HT-29 (cell line): Measurements from ENCODE around the gene NFKBIZ.

GRCh38 chr3:101612947-101613280 is 38.9 kb downstream of the PCNP start:
- RAMPAGE, long total RNA, result no peak

- RAMPAGE, long total RNA, result no peak
These were observed 16.6 kb upstream of the RPL24 start for GRCh38 chr3:101703112-101703613.

DNA sequence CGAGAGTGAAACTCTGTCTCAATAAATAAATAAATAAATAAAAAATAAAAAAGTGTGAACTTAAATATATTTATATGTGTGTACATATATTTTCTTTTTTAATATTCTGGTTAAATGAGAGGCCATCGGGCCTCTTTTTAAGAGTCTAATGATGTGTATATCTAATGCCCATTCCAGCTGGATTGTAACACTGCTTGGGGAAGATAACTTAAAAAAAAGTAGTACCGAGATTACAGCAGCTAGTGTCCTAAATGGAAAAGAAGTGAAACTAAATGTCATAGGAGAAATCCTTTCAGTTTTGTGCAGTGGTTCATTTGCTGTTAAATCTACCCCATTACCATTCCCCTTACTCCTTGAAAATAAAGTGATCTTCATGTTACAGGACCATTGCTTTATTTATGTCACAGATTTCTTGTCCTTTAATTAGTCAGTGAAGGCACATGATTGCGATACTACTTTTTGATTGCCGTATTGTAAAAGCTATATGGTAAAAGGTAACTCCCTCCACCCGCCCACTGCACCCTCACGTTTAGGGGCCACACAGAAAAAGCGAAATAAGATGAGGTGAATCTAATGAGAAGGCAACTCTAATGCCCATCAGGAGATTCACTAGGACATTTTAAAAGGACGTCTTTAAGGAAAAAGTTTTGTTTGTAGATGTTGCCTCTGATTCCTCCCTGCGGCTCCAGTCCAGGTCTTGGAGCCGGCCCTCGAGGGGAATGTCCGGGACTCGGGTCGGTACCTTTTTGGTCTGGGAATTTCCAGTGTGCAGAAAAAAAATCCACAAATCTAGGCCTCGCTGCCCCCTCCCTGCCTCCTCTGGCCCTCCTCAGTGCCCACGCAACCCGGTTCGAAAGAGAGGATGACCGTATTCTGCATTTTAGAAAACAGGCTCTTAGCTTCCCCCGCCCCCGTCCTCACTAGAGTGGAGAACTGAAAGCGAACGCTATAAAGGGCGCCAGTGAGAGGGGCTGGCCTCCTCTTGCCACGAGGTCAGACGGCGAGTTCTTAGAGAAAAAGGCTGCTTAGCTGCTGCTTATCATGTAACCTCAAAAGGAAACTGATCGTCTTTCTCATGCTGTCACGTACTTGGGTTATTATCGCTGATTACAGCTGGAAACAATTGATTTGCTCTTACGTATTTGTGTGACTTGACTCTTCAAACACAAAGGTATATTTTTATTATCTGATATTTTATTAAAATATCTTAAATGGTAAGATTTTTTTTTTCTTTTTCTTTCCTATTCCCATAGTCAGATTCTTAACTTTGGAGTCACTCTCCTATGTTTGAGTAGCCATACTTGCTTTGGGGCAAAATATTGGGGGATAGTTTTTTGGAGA is 21.8 kb upstream of the NFKBIZ start:
- RAMPAGE, long total RNA, result no peak

DNA sequence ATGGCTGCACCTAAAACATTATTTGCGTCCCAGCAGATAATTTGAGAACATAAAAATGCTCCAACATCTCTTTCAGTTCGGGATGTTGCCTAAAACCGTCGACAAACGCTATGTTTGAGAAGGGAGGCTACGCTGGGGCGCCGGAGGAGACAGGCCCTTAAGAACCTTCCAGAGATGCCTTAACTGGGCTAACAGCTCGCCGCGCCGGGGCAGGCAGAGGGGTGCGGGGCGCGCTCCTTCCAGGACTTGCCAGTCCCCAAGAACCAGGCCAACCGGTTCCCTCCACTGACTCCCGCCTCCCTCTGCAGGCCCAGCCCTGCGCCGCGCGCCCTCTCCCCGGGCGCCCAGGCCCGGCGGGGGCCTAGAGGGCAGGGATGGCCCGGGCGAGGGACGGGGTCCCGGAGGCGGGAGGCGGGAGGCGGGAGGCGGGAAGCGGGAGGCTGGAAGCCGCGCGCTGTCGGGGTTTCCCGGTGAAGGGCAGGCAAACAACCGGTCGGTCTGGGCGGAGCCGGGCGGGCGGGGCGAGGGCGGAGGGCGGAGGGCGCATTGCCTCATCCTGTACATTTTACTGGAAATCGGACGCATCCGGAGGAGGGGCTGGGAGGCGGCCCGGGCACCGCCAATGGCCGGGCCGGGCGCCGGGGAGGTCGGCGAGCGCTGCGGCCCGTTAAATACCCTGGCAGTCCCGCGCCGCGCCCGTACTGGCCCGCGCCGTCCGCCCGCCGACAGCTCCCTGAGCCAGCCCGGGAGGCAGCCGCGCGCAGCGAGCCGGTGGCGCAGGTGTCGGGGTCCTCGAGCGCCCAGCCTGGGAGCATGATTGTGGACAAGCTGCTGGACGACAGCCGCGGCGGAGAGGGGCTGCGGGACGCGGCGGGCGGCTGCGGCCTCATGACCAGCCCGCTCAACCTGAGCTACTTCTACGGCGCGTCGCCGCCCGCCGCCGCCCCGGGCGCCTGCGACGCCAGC is at the start of gene NFKBIZ:
NFKBIZ (plus strand) TSS at position 699 of the 966 bp plus-strand sequence.
- RAMPAGE, long total RNA, result no peak

DNA sequence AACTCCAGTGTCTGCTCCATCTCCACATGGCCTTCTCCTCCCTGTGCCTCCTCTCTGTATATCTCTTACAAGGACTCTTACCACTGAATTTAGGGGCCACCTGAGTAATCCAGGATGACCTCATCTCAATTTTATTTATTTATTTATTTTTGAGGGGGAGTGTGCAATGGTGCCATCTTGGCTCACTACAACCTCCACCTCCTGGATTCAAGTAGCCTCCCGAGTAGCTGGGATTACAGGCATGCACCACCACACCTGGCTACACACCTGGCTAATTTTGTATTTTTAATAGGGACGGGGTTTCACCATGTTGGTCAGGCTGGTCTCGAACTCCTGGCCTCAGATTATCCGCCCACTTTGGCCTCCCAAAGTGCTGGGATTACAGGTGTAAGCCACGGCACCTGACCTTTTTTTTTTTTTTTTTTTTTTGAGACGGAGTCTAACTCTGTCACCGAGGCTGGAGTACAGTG is 15.2 kb downstream of the NFKBIZ start:
- RAMPAGE, long total RNA, result no peak

DNA sequence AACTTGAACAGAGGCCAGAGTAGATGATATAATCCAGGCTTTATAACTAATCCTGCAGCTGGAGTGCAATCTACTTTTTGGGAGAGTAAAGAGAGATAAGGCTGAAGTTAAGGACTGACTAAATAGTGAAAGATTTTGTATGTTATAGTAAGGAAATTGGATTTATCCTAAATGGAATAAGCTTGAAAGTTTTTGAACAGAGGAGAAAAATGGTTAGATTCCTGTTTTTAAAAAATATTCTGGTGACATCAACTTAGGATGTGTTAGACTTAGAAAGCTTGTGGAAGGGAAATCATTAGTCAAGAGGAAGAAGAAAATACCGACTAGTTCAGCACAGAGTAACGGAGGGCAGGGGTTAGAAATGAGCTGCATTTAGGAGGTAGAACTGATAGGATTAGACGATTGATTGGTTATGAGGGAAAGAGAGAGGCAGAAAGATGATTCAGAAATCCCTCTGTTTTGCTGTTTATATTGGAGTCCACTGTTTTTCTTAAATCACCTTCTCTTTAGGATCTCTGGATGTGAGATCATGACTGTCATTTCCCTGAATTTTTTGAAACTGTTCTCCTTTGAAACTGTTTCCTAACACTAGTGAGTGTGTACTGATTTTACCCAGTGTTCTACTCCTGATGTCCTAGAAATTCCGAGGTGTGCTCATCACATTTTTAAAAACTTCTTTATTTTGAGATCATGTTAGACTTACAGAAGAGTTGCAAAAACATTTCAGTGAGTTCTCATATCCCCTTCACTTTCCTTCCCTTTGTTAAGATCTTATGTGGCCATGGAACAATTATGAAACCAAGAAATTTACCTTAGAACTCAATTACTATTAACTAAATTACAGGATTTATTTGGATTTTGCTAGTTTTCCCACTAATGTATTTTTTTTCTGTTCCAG is 292.4 kb downstream of the NFKBIZ start:
- RAMPAGE, long total RNA, result no peak

GRCh38 chr3:104523176-104523512 is 843.6 kb upstream of the ALCAM start:
- RAMPAGE, long total RNA, result no peak

DNA sequence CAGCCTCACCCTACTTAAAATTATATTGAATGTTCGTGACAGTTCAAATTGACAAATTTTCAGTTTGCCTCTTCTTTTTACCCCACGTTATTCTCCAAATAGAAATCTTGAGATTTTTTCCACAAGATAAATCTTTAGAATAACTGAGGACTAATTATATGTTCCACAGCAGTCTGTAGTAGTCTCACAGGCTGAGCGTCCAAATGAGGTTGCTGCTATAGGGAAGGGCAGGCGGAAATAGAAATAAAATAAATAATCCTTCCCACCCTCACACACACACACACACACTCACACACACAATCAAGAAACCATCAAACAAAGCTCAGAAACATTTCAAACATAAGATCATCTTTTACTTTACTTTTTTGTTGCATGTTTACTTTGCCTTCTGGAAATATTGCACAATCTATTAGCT is 20.3 kb downstream of the ALCAM start:
- RAMPAGE, long total RNA, result no peak

DNA sequence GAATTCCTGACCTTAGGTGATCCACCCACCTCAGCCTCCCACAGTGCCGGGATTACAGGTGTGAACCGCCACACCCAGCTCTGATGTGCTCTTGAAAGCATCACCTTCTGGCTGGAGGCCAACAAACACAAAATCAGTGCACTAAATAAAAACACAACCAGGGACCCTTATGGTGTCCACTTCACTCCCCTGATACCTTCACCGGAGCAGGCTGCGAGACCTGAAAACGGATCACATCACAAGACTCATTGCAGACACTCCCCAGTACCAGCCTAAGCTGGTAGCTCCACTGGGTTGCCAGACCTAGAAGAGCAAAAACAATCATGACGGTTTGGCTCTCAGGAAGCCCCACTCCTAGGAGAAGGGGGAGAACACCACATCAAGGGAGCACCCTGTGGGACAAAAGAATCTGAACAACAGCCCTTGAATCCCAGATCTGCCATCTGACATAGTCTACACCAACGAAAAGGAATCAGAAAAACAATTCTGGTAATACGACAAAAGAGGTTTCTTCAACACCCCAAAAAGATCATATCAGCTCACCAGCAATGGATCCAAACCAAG is 36.5 kb downstream of the ALCAM start:
- RAMPAGE, long total RNA, result no peak

DNA sequence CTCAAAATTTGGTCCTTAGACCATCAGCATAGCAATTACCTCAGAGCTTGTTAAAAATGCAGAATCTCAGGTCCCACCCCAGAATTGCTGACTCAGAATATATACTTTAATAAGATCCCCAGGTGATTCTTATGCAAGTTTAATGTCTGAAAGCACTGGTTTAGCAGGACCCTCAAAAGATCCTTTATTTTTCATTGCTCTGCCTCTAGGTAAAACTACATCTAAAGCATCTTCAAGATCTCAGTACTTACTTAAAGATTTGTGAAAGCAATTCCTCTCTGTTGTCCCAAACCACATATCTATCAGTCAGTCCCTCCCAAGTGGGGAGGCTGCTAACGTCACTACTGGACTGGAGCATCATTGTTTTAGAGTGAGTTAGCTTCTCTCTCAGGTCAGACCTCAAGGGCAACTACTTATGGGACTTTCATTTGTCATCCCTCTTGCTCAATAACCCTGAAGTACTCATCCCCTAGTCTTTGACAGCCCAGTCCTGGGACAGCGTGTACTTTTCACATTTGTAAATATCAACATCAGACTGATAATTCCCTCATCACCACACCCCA is 76.7 kb downstream of the CBLB start:
- RAMPAGE, long total RNA, result no peak

DNA sequence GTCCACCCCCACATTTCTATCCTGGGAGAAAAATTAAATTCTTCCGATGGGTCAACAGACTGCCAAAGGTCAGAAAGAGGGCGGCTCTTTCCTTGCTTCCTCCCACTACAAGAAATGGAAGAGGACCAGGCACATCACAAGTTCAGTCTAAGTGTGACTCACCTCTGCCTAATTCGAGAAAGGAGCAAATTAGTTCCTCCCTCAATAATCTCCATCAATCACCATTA is 76.3 kb downstream of the CBLB start:
- RAMPAGE, long total RNA, result no peak

DNA sequence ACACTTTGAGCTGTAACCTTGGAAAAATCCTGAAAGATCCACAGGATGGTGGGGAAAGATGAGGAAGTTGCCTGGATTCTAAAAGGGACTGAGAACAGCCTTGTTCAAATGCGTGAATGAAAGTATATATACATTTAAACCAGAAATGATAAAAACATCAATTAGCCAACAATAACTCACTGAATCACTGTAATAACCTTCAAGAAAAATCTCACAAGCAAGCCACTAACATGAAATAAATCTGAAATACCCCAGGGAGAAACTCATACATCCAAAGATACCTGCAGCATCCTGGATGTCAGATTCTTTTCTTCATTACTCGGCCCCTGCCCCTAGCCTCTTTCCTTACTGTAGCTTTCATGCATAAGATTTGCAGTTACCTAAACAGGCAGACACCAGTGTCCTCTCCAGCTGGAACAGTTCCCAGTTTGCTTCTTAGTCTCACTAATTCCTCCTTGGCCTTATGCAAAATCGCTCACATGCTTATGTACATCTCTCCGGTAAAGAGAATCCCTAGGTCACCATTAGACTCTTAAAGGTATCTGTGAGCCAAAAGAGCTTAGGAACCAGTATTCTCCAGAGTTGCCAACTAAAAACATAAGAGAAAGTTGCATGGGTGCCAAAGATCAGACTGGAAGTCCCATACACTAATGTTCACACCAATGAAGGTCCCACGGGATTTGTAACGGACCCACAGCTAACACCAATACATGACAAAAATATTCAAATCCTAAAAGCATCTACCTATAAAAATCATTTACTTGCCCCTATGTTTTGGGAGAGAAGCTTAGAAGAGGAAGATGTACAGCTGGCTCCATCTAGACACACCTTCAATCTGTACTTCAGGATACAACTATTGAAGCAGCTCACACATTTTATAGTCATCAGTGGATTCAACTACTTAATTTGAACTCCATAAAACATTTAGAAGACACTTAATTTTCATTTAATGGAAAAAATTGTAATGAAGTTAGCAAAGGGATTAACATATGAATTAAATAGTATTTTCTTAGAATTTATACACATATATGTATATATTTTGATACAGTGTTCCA is 66.6 kb downstream of the CBLB start:
- RAMPAGE, long total RNA, result no peak

DNA sequence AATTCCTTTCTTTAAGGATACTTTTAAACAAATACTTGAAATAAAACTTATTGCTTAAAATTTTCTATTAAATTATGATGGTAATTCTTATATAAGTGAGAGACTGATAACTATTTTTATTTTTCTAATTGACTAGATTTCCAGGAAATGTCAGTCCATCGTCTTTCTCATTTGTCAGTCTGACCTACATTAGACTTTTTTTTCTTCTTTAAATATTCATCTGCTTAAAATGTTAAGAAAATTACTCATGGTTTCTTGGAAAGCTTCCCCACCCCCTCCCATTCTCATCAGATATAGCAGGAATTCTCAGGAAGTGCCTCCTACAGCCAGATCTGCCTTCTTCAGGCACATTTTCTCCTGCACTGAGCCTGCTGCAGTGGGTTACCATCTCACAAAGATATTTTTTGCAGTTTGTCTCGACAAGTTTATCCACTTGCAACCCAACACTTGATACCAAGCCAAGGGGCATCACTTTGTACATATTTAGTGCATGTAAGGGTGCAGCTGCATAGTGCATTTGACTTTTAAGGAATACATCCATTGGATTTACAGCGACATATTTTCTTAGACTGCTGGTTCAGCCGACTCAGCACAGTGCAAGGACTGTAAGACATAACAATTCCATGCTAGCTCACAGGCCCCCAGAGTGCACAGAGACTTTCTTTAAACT is 262.0 kb upstream of the CBLB start:
- RAMPAGE, long total RNA, result no peak

DNA sequence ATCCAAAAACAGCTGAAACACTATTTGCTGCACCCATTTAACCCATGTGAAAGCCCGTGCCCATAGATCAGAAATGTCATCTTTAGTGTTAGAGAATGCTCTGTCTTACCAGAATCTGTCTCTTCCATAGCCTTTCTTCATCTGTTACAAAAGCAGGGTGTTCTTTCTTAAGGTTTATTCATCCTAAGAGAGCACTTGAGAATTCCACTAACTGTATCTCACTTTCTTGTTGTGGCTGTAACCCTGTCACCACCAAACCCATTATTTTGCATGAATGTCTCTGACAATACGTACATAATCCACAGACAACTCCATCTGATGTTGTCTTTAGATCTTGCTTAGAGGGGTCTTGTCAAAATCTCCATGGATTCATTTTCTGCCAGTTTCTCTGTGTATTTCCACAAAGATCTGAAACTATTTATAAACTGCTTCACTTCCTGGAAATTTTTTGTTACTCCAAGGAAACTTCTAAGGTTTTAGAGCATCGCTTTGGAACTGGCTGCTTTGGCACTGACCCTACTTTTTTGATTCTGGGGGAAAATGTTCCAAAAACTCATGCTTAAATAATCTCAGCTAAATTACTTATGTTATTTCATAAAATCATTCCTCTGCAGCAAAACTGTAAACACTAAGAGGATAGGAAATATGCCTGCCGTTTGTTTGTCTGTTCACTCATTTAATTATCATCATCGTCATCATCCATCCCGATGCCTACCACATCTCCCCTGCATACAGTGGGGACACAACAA is 167.7 kb upstream of the CCDC54 start:
- RAMPAGE, long total RNA, result no peak

- RAMPAGE, long total RNA, result no peak
These were observed 2.6 kb upstream of the CCDC54 start for GRCh38 chr3:107374691-107374972.

- RAMPAGE, long total RNA, result no peak
These were observed 52.1 kb downstream of the CCDC54 start for GRCh38 chr3:107429328-107429659.

DNA sequence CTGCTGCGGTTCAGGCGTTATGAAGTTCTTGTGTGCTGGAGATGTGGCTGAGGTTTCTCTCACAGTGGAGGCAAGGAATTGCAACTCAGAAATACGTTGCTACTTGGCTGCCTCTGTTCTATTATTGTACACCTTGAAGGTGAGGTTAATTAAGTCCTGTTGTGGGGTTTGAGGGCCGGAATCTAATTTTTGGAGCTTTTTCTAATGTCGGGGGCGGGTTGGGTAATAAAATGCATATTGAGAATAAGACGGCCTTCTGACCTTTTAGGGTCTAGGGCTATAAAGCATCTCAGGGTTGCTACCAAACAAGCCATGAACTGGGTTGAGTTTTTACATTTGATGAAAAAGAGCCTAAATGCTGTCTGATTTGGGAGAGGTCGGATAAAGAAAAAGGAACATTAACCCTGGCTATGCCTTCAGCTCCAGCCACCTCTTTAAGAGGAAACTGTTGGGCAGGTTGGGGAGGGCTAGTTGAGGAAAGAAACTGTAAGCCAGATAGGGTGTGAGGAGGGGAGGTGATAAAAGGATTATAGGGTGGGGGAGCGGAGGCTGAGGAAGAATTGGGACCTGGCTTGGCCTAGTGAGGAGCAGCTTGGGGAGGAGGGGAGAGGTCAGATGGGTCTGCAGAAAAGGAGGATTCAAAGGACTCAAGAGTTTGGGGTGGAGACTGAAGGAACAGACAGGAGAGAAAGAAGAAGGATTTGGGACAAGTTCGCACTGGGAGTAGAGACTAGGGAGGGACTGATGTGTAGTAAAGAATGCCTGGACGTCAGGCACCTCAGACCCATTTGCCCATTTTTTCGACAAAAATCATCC is 47.6 kb downstream of the BBX start:
- RAMPAGE, long total RNA, result no peak

DNA sequence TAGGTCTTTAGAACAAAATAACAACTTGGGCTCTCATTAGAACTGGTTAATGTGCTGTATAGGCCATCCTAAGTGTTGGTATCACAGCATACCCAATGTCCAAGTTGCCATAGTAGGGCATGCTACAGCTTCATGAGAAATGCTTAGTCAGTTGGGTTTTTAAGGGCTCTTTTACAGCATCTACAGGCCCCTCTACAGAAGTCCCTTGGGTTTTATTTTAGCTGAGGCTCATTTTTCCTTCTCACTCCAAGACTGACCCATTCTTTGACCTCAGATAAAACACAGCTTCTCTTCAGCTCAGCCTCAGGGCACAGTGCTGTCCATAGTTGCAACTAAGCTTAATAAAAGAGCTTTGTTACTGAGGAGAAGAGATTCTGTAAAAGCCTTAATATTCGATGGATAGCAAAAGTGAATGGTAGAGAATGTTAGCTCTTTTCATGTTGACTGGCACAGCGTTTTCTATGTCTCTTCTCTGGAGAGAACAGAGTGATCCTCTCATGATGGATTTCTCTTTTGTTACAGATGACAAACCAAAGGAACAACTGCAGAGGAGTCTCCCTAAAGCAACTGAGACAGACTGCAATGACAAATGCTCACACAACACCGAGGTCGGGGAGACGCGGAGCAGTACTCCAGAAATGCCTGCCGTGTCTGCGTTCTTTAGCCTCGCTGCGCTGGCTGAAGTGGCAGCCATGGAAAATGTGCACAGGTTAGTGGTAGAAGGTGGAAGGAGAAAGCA is 278.0 kb downstream of the BBX start:
- RAMPAGE, long total RNA, result no peak

GRCh38 chr3:108055020-108055778 is 35.6 kb downstream of the CD47 start:
- RAMPAGE, long total RNA, result no peak

- RAMPAGE, long total RNA, result no peak
These were observed 2.2 kb upstream of the CD47 start for GRCh38 chr3:108093156-108093403.